Metastatic Lung Carcinoma in the Adrenal Gland (tissue), 1 donor: ENCODE data around the gene OPCML.

GRCh38 chr11:131488229-131488795 lies 117.9 kb downstream of the NTM start:
- PRO-cap: no peak

- PRO-cap: no peak
These were observed 541.6 kb downstream of the NTM start for GRCh38 chr11:131911882-131912579.

DNA sequence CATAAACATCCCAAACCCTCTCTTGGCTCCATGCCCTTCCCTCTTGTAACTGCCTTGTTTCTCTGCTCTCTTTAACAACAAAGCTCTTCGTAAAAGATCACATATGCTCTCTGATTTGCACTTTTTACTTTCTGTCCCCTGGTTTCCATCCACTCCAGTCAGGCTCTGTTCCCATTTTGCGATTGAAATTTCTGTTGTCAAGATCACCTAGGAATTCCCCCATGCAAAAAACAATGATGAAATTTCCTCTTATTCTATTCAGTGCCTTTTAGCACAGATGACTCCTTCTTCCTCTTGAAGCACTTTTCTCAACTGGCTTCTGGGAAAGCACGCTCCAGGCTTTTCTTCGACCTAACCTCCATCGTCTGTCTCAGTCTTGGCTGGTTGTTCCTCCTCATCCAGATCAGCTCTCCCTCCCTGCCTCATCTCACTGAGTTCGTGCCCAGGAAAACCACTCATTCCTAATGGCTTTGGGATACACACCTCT lies 478.9 kb downstream of the OPCML start:
- PRO-cap: no peak

DNA sequence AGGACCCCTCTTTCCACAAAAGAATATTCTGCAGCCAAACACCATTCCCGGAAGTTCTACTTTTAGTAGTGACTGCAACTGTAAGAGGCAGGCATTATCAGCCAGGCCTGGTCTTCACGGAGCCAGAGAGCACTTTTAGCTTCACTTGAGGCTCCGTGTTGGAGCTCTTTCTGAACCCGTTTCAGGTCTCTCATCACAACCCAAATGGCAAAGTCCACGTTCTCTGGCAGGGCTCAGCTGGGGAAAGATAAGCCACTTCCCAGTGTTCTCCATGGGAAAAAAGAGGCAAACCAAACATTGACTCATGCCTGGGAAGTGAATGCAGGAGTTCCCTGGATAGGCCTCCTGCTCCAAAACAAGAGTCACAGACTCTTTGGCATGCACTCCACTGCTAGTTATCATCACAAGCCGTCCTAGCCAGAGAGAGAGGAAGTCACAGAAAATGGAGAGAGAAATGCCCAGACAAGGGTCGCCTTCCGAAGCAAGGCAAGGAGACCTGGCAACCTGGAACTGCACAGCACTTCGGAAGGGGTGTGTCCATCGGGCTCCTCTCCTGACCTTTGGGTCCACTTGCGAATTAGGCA lies 11.6 kb downstream of the OPCML start:
- PRO-cap: no peak

GRCh38 chr11:133532061-133532830 lies at the start of gene OPCML:
TSS of gene OPCML (minus strand) at chr11:133532501.
- PRO-cap: no peak

DNA sequence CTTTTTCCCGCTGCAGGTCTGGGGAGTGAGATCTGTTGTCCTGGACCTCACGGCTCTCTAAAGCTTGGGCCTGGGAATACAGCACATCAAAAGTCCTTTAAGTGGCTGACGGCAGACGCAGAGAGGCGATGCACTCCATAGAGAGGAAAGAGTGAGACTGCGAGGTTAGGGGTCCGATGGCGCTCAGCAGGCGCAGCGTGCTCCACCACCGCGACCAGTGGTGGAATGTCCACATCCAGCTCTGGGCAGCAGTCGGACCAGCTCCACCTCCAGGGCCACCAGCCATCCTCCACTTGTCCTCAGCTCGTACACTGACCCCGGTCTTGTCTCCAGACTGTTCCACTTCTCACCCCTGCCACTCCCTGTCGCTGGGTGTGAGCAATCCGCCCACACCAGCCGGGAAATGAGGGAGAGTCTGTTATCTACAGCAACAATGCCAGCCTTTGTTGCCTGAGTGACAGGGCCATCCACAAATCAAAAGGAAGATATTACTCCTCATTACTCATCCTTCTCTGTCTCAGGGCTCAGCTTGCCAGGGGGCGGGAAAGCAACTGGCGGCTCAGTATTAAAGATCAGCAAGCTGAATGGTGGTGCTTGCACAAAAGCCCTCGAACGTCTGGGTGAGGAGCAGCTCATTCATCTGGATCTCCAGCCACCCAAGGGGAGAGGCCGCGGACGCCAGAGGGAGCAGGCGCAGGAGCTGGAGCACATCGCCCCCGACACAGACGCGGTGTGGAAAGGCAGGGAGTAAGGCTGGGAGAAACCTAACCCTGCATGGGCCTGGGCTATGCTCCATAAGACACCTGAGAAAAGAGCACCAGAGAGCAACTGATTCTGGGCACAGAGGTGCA lies 22.1 kb downstream of the IGSF9B start:
- PRO-cap: no peak

- PRO-cap: no peak
These were observed 24.3 kb upstream of the IGSF9B start for GRCh38 chr11:133981026-133981582.

DNA sequence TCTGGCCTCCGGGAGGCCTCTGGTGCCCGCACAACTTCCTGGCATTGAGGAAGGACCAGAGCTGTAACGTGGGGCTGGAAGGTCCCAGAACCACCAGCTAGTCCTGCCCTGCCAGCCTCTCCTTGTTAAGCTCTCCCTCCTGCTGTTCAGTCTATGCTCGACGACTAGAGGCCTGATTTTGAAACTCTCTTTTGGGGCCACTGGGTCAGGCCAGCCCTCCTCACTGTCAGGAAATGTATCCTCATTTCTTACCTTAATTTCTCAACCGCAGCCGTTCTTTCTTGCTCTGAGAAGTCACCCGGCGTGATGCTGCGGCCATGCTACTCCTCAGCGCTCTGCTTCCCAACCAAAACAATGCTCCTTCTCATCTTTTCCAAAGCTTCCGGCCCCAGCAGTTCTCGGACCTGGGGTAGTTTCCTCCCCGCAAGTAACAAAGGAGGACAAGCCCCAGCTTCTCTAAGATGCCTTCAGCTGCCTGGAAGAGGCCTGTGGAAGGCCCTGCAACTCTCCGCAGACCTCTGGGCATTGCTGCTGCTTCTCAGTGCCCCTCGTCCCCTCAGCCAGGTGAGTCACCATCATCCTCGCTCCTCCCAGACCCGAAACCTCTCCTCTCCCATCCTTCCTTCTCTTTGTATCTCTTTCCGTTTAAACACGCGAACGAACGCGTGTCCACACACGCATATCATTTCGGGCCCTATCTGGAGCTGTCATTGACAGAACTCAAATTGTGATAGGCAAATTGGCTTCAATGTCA lies 22.3 kb upstream of the JAM3 start:
- PRO-cap: no peak

- PRO-cap: no peak
These were observed 356 bp downstream of the VPS26B start for GRCh38 chr11:134224739-134225314.

DNA sequence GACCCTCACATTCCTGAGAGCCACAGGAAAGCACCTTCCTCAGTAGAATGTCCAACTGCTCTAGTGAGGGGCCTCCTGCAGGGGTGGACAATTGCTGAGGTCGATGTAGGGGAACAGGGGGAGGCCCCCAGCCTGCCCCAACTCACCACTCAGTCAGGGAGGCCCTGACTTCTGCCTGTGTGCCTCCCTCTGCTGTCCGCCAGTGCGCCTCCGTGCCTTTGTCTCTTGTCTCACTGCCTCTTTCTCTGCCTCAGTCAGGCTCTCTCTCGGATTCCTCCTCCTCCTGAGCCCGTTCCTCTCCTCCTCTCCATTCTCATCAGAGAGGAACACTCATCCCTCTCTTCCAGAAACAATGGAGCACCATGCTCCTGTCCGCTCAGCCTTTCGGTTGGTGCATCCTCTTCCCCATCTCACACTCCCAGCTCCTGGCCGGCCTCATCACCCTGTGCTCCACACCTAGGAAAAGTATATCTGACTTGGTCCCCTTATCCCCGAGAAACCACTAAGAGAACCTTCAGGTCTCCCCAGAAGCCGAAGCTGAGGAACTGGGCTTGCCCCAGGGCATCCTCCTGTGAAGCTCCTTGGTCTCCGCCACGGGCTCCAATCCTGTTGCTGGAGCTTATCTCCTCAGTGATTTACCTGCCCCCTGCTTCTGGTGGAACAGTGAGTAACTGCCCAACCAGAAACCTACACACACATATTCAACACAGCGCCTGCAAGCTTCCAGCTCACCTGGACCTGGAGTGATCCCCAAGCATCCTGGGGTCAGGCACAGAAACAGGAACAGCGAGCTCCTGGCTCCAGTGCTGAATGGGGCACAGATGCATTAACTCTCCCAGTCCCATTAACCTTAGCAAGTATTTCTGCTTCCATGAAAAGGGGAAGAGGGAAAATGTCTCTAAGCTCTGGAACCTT lies 2.2 kb downstream of the B3GAT1 start:
- PRO-cap: no peak